Adrenal gland (tissue), 7 donors: ENCODE measurements around a stretch of chr12.

DNA sequence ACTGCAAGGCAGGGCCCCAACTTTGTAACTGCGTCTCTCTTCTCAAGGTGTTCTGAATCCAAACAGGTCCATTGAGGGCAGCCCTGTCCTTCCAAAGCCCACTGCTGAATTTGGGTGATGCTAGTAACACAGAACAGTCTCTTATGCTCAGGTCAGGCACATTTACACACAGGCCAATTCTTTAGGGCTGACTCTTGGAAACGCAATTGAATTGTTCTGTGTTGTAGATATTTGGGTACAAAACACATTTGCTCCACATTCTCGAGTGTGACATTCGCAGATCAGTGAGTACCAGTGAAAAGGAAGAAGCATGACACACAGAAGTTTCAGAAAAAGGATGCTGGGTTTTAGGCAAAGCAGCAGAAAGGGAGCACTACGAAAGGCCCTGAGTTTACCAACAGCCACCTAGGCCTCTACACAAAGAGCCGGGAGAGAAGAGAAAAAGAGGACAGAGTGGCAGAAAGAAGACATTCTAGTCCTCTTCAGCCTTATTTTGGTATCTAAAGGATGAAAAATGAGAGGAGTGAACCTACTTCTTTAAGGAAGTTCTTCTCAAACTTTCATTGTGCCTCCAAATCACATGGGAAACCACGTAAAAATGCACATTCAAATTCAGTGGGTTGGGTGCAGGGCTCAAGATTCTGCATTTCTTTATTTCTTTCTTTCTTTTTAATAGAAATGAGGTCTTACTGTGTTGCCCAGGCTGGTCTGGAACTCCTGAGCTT is 254.4 kb upstream of the BTG1 start:
- PRO-cap, 3 experiments = no peak in any of the 3 experiments
- RAMPAGE, long total RNA, 4 experiments = no peak in any of the 4 experiments
- RRBS = no CpG with 5 or more reads among the region's 7 CpGs

GRCh38 chr12:92466281-92467444 is 236.1 kb upstream of the PLEKHG7 start:
- PRO-cap, 3 experiments = peak in 3 of 3 experiments; most common plus-strand start chr12:92466693 (in 2); most common minus-strand start chr12:92466963 (in 1)
- RAMPAGE, long total RNA, 4 experiments = no peak in any of the 4 experiments
- RRBS = no CpG with 5 or more reads among the region's 14 CpGs

DNA sequence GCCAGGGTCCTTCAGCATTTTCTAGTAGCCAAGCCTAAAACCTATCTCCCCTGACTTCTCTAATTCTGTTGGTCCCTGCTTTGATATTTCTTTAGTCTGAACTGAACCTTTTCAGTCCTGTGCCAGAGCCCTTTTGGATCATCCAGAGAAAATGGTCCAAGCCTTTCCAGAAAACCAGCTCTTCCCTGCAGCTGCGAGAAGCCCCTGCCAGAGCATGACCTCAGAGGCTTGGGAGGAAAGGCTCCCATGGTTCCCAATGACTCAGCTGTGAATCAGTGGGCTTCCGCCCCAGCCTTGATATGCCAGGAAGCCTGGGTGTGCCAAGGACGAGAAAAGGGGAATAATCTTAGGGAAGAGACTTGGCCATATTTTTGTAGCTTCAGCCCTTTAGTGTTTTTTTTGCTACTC is 43.3 kb downstream of the PLEKHG7 start:
- PRO-cap, 3 experiments = no peak in any of the 3 experiments
- RAMPAGE, long total RNA, 4 experiments = no peak in any of the 4 experiments
- RRBS = no CpG with 5 or more reads among the region's 3 CpGs

GRCh38 chr12:92801501-92802061 is 98.8 kb downstream of the PLEKHG7 start:
- PRO-cap, 3 experiments = no peak in any of the 3 experiments
- RAMPAGE, long total RNA, 4 experiments = no peak in any of the 4 experiments
- RRBS = no CpG with 5 or more reads among the region's 1 CpG

DNA sequence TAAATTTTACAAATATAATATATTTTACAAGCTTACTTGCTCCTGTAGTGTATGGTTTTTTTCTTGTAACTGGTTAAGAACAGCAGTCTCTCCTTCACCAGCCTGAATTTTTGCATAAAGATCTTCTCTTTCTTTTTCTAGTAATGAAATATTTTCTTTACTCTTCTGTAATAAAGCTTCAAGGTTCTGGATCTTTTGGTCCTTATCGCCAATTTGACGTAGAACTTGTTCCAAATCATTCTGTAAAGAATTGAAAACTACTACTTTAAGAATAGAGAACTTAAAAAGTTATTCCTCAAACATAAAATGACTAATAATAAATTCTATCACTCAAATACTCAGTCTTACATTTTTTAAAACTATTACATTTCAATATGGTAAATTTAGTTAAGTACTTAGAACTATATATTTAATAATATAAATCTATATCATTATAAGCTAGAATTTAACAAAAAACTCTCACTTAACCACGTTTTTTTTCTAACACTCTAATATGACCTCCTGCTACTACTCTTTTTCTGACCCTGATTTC is 109.8 kb downstream of the EEA1 start:
- PRO-cap, 3 experiments = no peak in any of the 3 experiments
- RAMPAGE, long total RNA, 4 experiments = no peak in any of the 4 experiments
- RRBS = no CpG with 5 or more reads among the region's 3 CpGs

DNA sequence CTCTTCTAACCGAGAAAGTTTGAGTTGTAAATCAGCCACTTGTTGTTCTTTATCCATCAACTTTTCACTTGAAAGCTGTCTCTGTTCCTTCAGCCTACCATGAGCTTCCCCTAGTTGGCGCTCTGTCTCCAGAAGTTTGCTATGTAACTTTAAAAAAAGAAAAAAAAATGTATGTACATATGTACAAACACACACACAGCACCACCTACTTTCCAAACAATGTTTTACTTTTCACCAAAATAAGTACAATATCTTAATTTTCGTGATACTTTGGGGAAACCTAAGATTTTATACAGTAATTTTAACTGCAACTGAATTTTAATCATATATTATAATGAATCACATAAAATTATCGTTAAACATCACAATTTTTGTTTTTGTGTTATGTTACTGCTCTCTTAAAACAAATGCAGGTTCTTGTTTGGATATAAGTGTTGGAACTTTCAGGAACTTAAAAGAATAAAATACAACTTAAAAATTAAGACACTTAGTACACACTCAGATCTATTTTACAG is 101.1 kb downstream of the EEA1 start:
- PRO-cap, 3 experiments = no peak in any of the 3 experiments
- RAMPAGE, long total RNA, 4 experiments = start-site peak on the minus strand in 1 of 4 experiments, centred at position 90 of the sequence, 25 reads per replicate
- RRBS = no CpG with 5 or more reads among the region's 4 CpGs

- PRO-cap, 3 experiments = no peak in any of the 3 experiments
- RAMPAGE, long total RNA, 4 experiments = no peak in any of the 4 experiments
- RRBS = no CpG with 5 or more reads among the region's 3 CpGs
Measured at GRCh38 chr12:92852061-92852450, 77.0 kb downstream of the EEA1 start.

- PRO-cap, 3 experiments = peak in 3 of 3 experiments; most common plus-strand start chr12:92929503 (in 2); most common minus-strand start chr12:92929729 (in 2)
- RAMPAGE, long total RNA, 4 experiments = no peak in any of the 4 experiments
- RRBS = under 1% methylated on average over 14 of the region's 43 CpGs
Measured at GRCh38 chr12:92929402-92930132, 472 bp upstream of the EEA1 start.

GRCh38 chr12:93005702-93006330 is 76.7 kb upstream of the EEA1 start:
- PRO-cap, 3 experiments = no peak in any of the 3 experiments
- RAMPAGE, long total RNA, 4 experiments = no peak in any of the 4 experiments
- RRBS = no CpG with 5 or more reads among the region's 7 CpGs

DNA sequence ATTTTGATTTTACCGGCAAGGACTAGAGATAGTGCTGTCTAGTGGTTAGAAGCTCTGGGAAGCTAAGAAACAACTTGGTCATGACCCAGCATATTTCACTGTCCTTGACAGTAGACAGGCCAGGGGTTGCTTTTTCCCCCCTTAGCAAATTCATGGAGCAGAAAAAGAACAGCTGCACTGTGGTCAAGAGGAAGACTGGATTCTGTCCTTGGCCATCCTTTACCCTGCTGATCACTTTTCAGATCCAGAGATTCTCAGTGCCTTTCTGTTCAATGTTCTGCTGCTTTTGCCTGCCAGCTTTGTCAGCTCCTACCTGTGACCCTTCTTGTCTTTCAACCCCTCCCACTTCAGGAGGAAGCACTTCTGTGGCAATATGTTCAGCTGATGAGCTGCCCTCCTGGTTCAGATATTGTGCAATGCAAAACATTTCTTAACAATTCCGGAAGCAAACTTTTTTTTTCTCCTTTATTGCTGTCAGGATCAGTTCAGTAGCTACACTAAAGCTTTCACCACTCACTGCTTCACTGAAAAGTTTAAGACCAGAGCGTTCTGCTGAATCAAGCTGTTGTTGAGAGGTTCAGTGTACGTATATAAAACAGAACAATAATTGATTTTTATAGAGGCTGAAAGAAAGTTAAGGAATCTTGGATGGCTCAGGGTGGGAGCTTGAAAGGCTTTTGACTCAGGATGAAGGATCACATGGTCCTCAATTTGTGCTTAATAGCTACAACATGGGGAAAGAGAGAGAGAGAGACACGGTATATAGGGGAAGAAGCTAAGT is 133.6 kb upstream of the NUDT4 start:
- PRO-cap, 3 experiments = peak in 1 of 3 experiments; most common plus-strand start position 483 of the sequence (in 1)
- RAMPAGE, long total RNA, 4 experiments = no peak in any of the 4 experiments
- RRBS = no CpG with 5 or more reads among the region's 5 CpGs

DNA sequence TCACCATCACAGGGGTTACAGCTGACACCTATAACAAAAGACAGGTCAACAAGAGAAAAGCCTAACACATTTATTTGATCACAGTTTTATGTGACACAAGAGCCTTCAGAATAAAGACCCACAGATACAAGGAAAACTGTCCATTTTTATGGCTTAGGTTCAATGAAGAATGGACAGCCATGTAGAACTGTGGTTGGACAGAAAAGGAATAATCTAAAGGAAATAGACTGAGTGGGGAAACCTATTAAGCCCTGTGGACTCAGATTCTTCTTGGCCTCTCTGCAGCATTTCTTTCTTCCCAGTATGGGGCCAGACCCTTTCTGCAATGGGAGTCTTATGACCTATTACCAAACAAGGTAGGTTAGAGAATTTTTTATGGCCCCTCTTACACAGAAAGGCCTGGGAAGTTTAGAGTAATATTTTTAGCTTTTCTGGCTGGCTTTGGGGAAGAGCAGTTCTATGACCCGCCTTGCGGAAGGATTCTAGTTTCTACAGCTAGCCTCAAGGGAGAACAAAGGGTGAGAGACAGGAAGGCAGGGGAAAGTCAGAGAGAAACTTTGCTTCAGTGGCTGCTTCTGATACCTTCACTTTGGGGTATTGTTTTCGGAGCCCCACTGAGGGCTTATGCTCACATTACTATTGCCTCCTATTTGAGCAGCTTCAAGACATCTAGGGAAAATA is 80.9 kb upstream of the NUDT4 start:
- PRO-cap, 3 experiments = no peak in any of the 3 experiments
- RAMPAGE, long total RNA, 4 experiments = no peak in any of the 4 experiments
- RRBS = no CpG with 5 or more reads among the region's 3 CpGs

DNA sequence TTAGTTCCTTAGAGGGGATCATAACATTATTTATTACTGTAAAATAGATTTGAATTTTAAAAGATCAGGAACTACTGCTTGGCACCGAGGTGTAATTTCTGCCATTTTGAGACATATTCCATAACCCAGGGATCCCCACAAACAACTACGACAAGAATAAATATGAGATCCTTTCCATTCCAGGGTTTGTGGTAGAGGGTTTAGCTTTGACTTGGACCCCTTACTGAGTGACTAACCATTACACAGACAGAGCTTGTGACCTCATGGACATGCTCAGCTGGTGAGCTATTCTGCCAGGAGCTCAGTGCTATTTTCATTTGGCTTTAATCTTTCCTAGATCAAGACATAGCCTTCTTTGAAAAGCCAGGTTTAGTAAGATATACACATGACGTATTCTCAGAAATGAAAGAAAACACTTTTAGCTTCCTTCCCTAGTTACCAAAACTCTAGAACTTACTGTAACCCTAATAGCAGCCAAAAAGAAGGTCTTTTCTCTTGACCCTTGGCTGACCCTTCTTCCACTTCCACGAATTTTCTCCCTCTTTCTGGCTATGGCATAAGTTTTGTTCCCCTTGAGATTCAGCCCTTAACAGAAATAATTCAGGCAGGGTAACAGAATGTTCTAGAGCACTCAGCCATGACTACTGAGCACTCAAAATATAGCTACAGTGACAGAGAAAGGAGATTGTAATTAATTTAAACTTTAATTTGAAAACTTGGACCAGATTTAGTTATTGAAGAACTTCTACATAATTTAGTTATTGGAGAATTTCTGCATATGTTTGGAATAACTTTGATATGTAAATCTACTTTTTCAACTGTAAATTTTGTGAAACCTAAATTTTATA is 75.0 kb upstream of the NUDT4 start:
- PRO-cap, 3 experiments = no peak in any of the 3 experiments
- RAMPAGE, long total RNA, 4 experiments = no peak in any of the 4 experiments
- RRBS = no CpG with 5 or more reads among the region's 4 CpGs

GRCh38 chr12:93374371-93374901 is 3.3 kb upstream of the NUDT4 start:
- PRO-cap, 3 experiments = no peak in any of the 3 experiments
- RAMPAGE, long total RNA, 4 experiments = no peak in any of the 4 experiments
- RRBS = no CpG with 5 or more reads among the region's 8 CpGs

DNA sequence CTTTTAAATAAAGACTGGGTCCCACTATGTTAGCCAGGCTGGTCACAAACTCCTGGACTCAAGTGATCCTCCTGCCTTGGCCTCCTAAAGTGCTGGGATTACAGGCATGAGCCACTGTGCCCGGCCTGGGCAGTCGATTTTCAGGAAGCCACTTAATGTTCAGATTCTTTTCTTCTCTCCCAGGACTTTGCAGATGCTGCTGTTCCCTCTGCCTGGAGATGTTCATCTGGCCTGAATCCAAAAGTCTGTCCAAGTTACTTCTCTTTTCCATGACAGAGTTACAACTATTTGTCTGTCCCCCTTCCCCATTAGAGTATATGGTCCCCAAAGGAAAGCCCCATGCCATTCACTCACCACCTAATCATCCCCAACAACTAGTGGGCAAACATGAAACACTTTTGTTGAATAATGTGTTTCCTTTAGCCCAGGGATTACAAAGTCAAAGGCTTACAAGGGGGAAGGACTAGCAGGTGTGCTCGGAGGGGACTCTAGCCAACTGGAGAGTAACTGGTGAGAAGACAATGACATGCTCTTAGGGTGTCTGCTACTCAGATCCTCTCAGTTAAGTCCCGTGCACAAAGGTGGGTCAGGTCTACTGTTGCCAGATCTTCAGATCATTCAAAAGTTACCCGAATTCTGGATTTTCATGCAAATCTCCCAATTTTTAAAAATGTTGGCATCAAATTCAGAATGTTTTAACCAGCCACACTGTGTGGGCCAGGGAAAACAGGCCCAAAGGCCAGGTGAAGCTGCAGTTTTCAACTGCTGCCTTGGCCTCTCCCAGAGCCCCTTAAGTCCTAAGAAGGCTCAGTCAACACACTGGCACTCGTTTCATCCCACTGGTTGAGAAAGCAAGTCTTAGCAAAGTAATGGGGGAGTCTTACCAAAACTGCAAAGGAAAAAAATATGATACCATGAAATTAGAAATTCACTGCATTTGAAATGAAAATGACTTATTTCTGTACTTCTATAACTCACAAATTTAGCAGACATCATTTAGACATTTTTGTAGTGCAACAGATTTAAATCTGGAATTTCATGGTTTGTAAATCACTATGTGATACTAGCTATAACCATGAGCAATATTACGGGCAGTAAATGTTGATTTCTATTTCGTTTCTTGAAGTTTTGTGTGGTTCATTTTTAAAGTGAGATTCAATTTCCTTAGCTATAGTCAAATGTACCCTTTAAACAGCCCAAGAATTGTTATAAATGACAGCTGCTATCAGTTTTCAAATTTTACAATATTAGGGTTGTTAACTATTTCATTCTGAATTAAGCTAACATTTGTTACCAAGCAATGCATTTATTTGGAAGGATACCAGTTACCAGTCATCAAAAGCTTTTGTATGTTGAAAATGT is 29.8 kb downstream of the NUDT4 start:
- PRO-cap, 3 experiments = peak in 1 of 3 experiments; most common plus-strand start position 701 of the sequence (in 1)
- RAMPAGE, long total RNA, 4 experiments = no peak in any of the 4 experiments
- RRBS = no CpG with 5 or more reads among the region's 8 CpGs

DNA sequence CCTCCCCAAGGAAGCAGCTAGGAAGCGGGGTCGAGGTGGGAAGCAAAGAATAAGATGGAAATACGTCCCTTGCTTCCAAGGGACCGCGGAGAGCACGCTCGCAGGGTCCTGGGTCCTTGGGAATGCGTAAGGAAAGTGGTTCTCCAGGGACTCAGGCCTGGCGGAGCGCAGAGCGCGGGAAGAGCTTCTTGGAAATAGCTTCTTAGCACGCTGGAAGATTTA is 513 bp downstream of the SOCS2 start:
- PRO-cap, 3 experiments = no peak in any of the 3 experiments
- RAMPAGE, long total RNA, 4 experiments = no peak in any of the 4 experiments
- RRBS = no CpG with 5 or more reads among the region's 13 CpGs

DNA sequence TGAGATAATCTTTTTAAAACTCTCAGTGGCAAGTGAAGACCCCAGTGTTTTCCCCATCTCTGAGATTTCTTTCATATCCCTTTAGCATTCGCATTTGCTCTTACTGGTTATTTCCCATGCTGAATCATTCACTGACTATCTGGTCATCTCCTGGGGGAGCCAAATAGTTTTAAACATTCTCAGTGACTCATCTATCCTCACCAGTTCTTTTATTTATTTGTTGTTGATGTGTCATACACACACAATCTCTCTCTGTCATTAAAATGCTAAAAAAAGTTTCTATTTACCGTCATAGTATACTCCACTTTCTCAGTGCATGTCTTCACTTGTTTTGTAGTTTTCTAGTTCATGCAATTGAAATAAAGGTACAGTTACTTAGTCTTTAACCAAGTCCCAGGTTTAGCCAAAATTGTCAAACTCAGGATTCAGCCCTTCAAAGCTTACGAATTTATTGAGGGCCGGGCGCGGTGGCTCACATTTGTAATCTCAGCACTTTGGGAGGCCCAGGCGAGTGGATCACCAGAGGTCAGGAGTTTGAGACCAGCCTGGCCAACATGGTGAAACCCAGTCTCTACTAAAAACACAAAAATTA is 52.1 kb upstream of the CRADD start:
- PRO-cap, 3 experiments = no peak in any of the 3 experiments
- RAMPAGE, long total RNA, 4 experiments = no peak in any of the 4 experiments
- RRBS = no CpG with 5 or more reads among the region's 7 CpGs

DNA sequence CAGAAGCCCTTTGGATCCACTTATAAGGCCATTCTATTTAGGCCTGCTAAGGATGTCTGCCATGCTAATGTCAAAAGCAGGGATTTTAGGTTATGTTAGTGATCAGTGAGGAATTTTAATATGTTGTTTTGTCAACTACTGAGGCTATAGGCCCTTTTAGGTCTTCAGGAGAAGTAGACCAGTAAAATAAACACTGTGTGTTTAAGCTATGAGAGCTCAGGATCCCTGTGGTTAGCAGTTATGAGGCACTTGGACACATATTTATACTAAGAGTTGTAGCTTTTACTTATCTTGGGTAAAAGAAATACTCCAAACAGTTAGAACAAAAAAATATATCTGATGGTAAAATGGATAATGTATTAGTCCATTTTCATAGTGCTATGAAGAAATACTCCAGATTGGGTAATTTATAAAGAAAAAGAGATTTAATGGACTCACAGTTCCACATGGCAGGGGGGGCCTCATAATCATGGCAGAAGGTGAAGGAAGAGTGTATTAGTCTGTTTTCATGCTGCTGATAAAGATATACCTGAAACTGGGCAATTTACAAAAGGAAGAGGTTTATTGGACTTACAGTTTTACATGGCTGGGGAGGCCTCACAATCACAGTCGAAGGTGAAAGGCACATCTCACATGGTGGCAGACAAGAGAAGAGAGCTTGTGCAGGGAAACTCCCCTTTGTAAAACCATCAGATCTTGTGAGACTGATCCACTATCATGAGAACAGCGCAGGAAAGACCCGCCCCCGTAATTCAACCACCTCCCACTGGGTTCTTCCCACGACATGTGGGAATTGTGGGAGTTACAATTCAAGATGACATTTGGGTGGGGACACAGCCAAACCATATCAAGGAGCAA is 75.3 kb downstream of the CRADD start:
- PRO-cap, 3 experiments = no peak in any of the 3 experiments
- RAMPAGE, long total RNA, 4 experiments = no peak in any of the 4 experiments
- RRBS = no CpG with 5 or more reads among the region's 5 CpGs

GRCh38 chr12:93761292-93762494 is 84.5 kb downstream of the CRADD start:
- PRO-cap, 3 experiments = no peak in any of the 3 experiments
- RAMPAGE, long total RNA, 4 experiments = no peak in any of the 4 experiments
- RRBS = no CpG with 5 or more reads among the region's 8 CpGs

DNA sequence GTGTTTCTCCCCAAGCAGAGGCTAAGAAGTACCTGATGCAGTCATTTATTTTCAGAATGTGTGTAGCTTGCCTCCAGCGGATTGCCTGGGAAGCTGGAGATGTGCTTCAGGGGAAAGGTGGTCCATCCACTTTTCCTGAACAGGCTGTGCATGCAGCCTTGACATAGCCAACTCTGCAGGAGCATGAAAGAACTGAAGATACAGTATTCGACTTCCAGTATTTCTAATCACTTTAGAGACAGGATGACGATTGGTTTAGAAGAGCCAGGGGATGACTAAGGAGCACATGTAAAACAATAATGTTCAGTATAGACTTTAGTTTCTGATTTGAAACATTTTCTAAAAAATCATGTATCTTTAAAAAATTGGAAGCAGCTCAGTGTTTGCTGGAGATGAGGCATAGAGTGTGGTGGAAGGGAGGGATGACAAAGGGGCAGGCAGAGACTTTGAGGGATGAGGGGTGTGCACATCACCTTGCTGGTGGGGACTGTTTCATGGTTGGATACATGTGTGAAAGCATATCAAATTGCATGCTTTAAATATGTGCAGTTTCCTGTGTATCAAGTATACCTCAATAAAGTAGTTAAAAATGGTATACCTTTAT is 112.1 kb downstream of the CRADD start:
- PRO-cap, 3 experiments = no peak in any of the 3 experiments
- RAMPAGE, long total RNA, 4 experiments = no peak in any of the 4 experiments
- RRBS = no CpG with 5 or more reads among the region's 3 CpGs

GRCh38 chr12:93815260-93816014 is 138.3 kb downstream of the CRADD start:
- PRO-cap, 3 experiments = no peak in any of the 3 experiments
- RAMPAGE, long total RNA, 4 experiments = no peak in any of the 4 experiments
- RRBS = no CpG with 5 or more reads among the region's 1 CpG